Cardiac atrium fibroblast (primary cell): ENCODE measurements around a stretch of chr22.

GRCh38 chr22:19242473-19243134 lies 48.9 kb downstream of the CLTCL1 start:
- RAMPAGE, long total RNA = no peak

GRCh38 chr22:19330968-19332066 lies 39.8 kb upstream of the CLTCL1 start:
- RAMPAGE, long total RNA = no peak

DNA sequence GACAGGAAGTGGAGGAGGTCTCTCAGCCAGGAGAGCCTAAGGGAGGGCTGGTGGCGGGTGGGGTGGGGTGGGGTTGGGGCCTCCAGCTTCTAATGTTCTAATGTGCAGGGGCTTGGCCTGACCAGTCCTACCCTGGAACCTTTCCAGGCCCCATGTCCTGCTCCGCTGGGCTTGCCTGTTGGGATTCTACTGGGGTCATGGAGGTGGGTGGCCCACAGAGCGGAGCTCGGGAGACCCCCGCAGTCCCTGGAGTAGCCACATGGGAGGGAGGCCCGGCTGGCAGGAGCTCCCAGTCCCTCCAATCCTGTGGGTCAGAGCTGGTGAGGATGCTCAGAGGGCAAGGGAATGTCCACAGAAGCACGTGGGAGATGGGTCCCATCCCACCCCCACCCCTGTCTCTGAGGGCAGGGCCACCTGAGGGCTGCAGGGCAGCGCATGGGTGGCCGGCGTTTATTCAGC lies 2.9 kb downstream of the SEPTIN5 start:
- RAMPAGE, long total RNA = no peak

DNA sequence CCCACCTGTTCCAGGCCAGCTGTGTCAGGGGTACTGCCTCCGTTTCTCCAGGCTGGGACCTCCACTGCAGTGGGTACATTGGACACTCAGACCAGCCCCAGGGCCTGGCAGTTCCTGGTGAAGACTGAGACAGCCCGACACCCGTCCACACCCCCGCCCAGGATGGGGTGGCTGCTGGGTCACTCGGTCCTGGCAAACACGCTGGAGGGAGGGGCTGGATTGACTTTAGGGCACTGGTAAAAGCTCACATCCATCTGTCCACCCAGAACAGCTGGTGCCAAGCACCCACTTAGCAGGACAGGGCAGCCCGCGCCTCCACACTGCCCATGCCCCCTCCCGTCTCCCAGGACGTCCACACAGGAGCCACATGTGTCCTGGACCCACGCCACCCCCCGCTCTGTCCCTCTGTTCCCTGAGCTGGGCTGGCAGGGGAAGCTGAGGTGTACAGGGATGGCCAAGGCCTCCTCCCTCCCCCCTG lies 10.7 kb upstream of the TBX1 start:
- RAMPAGE, long total RNA = no peak

GRCh38 chr22:19910883-19911546 lies 30.6 kb upstream of the COMT start:
- RAMPAGE, long total RNA = no peak

DNA sequence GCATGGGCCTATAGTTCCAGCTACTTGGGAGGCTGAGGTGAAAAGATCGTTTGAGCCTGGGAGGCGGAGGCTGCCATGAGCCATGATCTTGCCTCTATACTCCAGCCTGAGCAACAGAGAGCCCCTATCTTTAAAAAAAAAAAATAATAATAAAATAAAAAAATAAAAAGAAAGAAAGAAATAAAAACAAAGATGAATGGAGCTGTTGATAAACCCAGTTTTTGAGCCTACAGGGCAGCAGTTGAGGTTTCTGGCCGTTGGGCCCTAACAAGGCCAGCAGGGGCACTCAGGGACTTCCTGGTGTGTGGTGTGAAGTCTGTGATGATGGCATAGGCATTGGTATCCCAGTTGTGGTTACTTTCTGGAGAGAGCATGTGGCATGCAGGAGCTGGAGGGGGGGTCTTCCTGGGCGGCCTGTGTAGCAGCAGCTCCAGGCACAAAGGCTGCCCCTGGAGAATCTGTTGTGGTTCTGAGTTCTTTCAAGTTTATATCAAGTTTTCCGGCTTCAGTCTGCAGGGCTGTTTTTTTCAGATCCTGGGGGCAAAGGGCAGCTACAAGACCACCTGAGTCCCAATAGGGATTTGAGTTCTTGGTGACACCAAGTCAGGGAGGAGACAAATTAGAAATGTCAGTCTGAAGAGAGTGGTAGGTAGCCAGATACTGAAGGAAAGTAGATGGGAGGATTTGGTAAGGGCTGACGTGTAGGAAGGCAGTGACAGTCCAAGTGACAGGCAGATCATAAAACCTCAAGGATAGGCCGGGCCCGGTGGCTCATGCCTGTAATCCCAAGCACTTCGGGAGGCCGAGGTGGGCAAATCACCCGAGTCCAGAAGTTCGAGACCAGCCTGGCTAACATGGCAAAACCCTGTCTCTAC lies 2.1 kb upstream of the TXNRD2 start:
- RAMPAGE, long total RNA = no peak

GRCh38 chr22:19958431-19958914 lies 16.9 kb upstream of the TXNRD2 start:
- RAMPAGE, long total RNA = no peak

- RAMPAGE, long total RNA = no peak
Measured at GRCh38 chr22:19958915-19960044, 17.7 kb upstream of the TXNRD2 start.

- RAMPAGE, long total RNA = no peak
Measured at GRCh38 chr22:19975140-19975956, 33.7 kb upstream of the TXNRD2 start.

DNA sequence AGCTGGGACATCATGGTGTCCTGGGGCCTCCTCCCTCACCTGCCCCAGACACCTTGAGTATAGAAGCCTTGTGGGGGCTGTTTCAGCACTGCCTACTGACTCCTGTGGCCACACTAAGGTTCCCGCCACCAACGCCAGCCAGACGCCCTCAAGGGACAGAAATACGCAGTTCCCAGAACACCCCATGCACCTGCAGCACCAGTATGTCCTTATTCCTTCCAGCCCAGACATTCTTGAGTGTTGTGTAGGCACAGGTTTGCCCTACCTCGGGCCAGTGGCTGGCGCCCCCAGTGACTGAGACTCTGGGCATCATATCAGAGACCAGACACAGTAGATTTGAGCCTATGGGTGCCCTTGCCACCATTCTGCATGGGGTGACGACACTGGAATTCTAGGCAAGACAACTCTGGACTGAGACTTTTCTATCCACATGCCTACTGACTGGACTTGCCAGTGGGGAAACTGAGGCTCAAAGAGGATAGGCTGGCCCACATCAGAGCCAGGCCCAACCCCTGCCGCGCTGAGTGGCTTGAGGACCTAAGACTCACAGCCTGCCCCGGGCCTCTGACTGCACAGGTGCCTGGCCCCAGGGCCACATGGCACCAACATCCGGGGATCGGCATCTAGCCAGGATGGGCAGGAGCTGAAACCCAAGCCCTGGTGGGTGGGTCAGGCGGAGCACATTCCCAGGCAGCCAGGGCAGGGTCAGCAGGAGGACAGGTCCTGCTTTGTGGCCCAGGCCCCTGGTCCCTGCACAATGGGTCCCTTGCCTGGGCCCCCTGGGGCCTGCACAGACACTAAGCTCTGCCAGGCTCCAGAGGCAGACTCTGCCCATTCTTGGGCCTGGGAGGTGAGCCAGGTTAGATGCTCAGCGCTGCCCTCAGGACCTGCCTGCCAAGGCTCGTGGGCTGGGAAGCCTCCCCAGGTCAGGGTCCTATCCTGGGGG lies 33.8 kb downstream of the ARVCF start:
- RAMPAGE, long total RNA = no peak

GRCh38 chr22:19986281-19986855 lies 30.3 kb downstream of the ARVCF start:
- RAMPAGE, long total RNA = no peak

- RAMPAGE, long total RNA = no peak
Measured at GRCh38 chr22:20033060-20033245, 12.0 kb downstream of the TANGO2 start.

DNA sequence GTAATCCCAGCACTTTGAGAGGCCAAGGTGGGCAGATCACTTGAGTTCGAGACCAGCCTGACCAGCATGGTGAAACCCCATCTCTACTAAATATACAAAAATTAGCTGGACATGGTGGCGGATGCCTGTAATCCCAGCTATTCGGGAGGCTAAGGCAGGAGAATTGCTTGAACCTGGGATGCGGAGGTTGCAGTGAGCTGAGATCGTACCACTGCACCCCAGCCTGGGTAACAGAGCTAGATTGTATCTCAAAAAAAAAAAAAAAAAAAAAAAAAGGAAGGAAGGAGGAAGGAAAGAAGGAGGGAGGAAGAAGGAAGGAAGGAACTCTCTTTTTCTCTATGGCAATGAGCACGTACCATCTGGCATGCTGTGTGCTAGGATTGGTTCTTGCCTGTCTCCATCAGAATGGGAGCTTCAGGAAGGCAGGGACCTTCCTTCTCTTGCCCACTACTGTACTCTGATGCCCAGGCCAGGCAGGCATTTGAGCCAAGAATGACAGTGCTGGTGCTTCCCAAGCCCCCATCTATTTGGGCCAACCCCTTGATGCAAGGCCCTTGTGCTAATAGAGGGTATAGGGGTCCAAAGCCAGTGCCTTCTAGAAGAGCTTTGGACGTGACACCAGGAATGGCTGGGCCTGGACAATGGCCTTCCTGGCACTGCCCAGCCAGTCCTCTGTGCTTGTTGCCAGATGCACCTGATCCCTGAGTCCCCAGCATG lies 10.7 kb upstream of the DGCR8 start:
- RAMPAGE, long total RNA = no peak

DNA sequence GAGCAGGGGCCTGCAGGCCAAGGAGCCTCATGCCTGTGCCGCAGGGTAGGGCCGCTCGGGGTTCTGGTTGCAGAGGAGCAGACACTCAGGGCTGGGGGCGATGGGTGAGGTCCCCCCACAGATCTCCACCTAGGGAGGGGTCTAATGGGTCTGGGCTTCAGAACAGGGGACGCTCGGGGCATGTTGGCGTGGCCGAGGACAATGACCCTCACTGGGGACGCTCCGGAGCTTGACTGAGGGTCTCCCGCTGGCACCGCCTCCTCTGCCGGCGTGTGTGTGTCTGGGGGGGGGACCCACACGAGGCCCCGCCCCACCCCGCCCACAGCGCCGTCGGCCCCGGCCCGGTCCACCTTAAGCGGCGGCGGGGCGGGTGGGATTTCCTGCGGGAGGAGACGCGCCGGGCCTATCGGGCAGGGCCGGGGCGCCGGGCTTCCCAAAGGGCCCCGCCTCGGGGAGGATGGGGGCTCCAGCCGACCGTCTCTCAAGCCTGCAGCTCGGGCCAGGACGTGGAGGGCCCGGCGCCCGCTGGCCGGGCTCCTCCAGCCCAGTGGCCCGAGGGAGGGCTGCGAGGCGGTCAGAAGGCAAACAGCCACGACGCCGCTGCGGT lies 684 bp upstream of the ZDHHC8 start:
- RAMPAGE, long total RNA = no peak

- RAMPAGE, long total RNA = no peak
Measured at GRCh38 chr22:20137487-20138404, 6.1 kb downstream of the ZDHHC8 start.

DNA sequence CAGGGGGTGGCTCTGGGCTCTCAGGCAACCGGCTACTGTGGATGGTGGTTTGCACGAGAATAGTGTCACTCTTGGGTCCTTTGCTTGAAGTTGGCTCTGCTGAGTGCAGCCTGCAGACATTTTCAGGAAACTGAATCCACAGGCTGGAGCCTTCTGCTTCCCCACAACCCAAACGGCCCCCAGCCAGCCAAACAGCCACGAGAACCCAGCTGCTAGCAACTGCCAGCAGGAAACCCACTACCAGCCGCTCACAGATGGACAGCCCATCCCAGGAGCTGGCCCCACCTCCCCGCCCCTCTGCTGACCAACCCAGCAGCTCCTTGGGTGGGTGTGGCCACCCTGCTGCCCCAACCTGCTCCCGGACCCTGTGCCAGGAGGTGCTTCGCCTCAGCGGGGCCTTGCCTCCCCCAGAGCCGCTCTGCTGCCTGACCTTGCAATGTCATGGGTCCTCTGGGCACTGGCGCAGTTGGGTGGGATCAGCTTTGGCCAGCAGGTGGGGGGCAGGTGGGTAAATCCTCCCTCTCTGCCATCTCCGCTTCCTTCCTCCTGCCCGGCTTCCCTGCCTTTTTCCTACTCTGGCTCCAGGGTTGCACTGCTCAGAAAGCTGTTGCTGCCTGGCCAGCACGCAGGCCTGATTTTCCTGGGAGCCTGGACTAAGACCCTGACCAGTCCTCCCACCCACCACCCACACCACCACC lies 8.3 kb upstream of the CCDC188 start:
- RAMPAGE, long total RNA = no peak

DNA sequence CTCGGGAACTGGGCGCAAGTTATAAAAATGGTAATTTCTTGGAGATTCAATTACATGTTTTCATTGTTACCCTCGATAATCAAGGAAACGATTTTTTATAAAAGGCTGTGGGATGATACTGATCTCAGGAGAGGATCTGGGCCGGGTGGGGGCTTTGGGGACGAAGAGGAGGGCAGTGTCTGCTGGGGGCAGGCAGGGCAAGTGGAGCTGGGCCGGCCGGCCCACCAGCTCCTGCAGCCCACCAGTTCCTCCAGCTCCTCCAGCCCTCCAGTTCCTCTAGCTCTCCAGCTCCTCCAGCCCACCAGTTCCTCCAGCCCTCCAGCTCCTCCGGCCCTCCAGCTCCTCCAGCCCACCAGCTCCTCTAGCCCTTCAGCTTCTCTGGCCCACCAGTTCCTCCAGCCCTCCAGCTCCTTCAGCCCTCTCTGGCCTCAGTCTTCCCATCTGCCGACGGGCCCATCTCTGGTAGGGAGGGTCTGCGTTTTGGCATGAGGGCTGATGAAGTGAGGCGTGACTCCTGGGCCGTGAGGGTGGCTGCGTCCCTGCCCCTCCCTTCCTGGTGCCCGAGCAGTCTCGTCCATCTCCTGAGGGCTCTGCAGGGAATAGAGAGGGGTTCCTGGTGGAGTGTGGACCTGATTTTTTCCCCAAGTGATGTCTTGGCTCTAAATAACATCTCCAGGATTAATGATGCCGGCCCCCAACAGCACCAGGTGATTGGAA lies 9.2 kb upstream of the CCDC188 start:
- RAMPAGE, long total RNA = no peak

DNA sequence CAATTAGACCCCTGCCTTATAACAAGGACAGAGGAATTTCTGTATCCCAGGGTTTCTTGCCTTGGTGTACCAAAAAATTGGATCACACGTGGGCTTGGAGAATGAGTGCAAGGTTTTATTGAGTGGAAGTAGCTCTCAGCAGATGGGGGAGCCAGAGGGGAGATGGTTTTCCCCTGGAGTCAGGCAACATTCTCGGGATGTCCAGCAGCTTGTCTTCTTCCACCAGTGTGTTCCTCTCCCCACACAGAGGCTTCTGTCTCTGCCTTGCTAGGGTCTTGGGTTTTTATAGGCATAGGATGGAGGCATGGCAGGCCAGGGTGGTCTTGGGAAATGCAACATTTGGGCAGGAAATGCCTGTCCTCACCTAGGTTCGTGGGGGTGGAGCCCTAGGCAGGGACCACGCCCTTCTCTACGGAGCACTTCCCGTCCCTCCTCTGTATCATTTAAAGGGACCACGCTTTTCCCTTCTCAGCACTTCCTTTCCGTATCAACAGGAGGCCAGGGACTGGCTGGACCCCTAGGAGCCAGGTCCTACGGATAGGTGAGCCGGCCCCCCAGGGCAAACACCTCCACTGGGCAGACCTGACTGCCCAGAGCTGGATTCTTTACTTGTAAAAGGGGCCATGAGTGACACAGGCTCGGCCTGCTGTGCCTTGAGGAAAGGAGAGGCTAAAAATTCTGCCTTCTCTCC lies 55.2 kb upstream of the CCDC188 start:
- RAMPAGE, long total RNA = no peak

- RAMPAGE, long total RNA = no peak
Measured at GRCh38 chr22:20219691-20220252, 48.3 kb downstream of the RTN4R start.

GRCh38 chr22:20238946-20239683 lies 29.0 kb downstream of the RTN4R start:
- RAMPAGE, long total RNA = no peak